Right common carotid artery plus branches (tissue), 1 donor: Measurements from ENCODE around the gene UBR7.

DNA sequence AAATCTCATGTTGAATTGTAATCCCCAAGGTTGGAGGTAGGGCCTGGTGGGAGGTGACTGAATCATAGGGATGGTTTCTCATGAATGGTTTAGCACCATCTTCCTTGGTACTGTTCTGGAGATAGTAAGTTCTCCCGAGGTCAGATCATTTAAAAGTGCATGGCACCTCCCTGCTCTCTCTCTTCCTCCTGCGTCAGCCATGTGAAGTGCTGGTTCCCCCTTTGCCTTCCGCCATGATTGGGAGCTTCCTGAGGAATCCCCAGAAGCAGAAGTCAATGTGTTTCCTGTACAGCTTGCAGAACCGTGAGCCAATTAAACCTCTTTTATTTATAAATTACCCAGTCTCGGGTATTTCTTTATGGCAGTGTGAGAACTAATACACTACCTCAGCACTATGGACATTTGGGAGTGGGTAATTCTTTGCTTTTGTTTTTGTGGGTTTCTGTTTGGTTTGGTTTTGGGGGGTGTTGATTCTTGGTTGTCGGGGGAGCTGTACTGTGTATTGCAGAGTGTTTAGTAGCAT is 4.9 kb upstream of the LGMN start:
- PRO-cap: no peak

GRCh38 chr14:92780299-92780913 is 13.7 kb upstream of the GOLGA5 start:
- PRO-cap: no peak

- PRO-cap: no peak
Observed at GRCh38 chr14:92964588-92965243, 41.8 kb downstream of the CHGA start.

DNA sequence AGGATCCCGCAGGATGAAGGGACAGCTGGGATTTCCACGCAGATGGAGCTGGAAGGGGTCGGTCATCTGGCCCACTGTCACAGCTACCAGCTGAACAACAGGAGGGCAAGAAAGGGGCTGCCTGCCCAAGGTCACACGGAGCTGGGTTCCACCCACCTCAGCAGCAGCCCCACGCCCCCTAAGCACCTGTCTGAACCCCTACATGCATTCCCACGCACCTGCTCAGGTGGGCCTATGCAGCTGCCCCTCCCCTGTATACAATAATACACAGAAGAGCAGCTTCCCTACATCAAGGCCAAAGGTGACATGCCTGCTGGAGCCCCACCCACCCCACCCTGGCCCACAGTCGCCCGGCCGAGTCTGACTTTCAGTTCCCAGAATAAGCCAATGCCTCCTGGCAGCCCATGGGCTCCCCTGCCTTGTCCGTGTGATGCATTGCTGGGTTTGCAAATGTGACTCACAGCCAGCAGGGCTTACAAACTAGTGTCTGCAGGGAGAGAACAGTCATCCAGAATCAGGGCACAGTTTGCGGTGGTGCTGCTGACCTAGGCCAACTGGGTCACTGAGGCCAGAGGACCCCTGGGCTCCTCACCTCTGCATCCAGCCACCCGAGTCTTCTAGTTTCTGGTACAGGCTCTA is 84.2 kb downstream of the CHGA start:
- PRO-cap: bidirectional peak, plus-strand start at position 478 of the sequence, minus-strand start at position 432 of the sequence

DNA sequence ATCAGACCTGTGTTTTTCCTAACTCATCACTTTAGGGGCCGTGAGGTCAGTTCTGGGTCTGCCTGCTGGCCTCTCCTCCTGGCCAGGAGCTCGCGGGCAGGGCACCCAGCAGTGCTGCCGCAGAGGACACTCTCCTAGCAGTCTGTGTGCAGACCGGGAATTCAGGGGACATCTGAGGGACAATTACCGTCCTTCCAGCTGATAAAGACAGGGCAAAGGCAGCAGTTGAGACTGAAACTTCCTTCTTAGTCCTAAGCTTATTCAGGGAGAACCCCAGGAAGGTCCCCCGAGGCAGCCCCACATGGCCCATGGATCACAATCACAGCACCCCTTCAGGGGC is 89.6 kb downstream of the CHGA start:
- PRO-cap: no peak

GRCh38 chr14:93049893-93050487 is 65.7 kb downstream of the ITPK1 start:
- PRO-cap: unidirectional peak, plus-strand start at chr14:93050194

GRCh38 chr14:93138300-93138607 is 22.5 kb upstream of the ITPK1 start:
- PRO-cap: no peak

DNA sequence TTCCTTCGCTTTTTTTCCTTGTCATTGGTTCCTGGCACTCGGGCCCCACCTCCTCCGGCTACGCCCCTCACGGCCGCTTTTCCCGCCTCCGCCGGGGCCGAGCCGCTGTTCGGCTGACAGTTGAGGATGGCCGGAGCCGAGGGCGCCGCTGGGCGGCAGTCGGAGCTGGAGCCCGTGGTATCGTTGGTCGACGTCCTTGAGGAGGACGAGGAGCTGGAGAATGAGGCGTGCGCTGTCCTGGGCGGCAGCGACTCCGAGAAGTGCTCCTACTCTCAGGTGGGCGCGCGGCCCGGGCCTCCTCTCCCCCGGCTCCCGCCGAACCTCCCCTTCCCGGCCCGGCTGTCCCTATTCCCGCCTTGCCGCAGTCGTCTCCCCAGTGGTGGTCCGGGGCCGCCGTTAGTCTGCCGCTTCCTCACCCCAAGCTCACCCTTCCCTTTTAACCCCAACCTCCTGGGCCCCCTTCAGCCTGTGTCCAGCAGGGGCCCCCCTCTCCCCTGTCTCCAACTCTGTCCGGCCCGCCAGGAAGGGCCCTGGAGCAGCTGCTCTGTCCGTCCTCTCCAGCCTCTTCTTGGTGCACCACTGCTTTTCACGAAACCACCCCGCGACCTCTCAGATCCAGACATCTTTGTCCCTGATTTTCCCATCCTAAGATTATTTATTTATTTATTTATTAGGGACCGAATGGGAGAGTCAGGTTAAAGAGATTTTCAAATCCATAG is at the start of gene UBR7:
Gene UBR7, plus strand, starts transcription at position 91 of the 719 bp plus-strand sequence.
- PRO-cap: bidirectional peak, plus-strand start at position 91 of the sequence, minus-strand start outside the sequence

GRCh38 chr14:93239862-93240419 is 32.9 kb downstream of the UBR7 start:
- PRO-cap: no peak

- PRO-cap: unidirectional peak, plus-strand start at chr14:93760247; unidirectional peak, plus-strand start at chr14:93760314
Observed at GRCh38 chr14:93759458-93760481, 28.5 kb downstream of the PRIMA1 start.

DNA sequence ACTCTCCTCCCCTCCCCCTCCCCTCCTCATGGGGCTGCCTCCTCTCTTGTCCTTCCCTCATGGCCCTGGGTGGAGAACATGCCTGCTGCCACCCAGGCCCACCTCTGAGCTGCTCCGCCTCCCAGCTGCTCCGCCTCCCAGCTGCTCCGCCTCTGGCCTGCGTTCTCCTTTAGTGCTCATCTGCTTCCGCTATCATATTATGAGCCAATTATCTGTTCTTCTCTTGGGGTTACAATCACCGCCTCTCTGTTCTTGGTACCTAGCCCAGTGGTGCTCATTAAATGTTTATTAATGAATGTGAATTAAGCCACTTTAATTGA is 32.1 kb upstream of the FAM181A start:
- PRO-cap: no peak

DNA sequence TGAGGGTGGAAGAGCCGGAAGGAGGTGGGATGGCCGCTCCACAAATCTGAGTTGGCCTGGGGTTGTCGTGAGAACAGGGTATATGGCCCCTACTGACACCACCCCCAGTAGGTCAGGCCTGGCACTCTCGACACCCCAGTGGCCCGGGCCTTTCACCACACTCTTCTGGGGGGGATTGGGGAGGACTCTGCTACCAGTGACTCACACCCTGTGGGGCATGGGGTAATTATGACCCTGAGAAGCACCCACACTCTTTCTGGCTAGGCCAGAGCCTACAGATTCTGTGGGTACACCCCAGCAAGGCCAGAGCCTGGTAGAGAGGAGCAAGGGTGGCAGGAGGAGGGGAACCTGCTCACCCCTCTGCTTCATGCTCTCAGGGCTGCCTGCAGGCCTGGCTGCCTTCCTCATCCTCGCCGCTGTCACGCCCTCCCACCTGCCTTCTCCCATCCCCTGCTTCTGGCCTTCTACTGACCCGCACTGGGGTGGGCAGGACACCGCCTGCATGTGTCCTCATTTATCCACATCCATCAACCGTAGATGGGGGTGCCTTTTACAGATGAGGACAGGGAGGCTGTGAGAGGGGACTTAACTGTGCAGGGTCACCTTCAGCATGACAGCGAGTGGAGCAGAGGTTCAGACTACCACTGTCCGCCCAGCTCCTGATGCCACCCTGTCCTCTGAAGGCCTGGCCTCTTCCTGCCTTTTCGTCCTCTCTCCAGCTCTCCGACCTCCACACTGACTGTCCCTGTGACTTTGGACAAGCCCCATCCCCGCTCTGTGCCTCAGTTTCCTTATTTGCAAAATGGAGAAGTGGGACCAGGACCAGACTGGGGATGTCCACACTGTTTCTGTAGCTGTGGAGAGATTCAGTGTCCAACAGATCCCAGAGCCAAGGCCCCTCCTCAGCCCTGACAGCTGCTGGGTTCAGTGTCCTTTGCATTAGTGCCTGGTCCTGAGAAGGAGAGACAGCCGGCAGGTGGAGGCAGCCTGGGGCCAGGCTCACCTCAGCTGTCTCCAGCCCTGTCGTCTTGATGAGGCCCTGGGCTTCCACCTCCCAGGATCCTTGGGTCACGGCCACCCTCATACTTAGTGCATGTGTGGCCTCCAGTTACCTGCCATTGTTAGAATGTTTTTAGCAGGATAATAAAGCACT is 18.2 kb downstream of the ASB2 start:
- PRO-cap: no peak

DNA sequence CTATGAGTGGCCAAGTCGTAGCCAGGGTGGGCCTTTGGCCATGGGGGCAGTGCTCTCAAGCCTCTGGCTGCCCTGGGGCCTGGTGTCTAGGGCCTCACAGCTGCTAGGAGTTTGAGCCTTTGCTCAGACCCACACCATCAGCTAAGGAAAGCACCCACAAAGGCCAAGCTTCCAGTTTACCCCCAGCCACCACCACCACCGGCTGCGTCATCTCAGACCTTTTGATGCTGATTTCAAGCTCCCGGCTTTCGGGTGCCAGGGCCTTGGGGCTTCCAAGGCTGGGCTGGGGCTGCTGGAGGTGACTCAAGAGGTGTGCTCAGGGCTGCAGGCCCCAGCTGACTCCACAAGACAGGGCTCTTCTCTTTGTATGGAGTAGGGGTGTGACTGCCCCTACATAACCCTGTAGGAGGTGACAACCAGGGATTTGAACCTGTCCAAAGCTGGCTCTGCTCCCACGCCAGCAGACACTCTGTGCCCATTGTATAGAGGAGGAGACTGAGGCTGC is 3.6 kb downstream of the ASB2 start:
- PRO-cap: bidirectional peak, plus-strand start at position 301 of the sequence, minus-strand start at position 226 of the sequence

GRCh38 chr14:94059838-94060551 is 21.0 kb downstream of the DDX24 start:
- PRO-cap: no peak

- PRO-cap: no peak
Observed at GRCh38 chr14:94078270-94078712, 2.7 kb downstream of the DDX24 start.

DNA sequence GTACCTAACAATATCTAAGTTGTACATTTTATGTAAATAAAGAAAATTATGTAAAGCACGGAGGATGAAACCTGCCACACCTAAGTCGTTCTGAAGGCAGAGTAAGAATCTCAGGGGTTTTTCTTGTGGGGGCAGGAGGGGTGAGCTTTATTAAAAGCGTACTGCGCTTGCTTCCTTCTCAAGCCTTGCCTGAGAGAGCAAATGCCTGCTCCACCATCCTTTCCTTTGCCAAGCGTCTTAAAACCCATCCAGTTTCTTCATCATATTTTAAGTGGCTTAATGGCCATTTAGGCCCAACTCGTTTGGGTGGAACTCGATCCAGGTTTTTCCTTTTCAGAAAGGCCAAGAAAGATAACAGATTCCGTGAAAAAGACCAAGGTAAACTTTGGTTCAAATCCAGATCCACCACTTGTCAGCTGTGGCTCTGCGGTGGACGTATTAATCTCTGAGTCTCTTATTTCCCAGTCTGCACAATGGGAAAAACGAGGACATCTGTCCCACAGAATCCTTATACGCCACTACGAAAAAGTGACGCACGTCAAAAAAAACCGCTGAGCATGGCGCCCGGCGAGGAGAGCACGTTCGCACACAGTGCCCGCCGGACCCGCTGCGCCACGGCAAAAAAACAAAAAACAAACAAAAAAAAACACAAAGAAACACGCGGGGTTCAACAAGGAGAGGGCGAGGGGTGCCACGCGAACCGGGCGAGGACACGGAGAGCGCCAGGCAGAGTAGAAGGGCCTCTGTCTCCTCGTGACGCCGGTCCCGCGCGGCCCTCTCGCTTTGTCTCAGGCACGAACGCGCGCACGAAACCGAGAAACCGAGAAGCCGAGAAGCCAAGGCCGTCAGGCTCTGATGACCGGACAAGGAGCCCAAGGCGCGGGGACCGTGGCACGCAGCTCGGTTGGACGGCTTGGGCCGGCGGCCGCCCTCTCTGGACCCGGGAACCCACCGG is 648 bp downstream of the DDX24 start:
- PRO-cap: bidirectional peak, plus-strand start at position 558 of the sequence, minus-strand start at position 447 of the sequence

DNA sequence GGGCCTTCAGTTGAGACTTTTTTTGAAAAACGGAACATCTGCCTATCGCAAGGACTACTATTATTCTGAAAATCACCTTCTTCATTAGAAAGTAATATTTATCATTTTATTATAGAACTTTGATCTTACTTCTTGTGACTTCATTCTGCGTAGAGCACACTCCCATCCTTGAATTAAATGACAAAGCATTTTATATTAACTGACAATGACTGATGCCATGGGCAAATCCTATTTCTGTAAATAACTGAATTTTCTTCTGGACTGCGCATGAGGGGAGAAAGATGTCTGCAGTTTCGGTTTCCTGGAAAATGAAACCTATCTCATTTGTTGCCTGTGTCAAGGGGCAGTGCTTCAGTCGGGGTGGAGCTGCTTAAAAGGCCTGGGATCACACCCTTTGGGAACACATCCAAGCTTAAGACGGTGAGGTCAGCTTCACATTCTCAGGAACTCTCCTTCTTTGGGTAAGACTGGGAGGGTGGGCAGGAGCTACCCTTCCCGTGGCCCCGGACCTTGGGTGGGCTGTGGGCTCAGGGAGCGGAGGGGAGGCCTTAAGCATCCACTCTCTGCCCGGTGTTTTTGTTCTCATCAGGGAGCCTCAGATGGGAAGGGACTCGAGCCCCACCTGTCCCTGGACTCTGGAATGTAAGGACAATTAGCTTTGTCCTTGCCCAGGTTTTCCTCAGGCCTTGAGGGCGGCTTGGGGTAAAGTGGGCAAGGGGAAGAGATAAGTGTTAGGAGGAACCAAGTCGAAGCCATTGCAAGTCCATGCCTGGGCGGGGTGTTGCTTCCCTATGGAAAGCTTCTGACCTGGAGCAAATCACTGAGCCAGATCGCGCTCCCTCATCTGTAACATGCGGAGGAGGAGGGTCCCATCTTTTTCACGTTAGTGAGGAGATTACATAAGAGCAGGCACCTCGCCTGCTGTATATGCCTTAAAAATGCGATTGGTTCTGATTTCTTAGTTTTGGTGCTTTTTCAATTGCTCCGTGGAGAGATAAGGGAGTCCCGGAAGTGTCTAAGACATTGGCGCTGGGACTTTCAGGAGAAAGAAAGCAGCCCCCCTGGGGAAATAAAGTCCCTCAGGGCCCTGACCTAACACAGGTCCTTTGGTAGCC is 18.7 kb downstream of the IFI27L2 start:
- PRO-cap: bidirectional peak, plus-strand start at position 400 of the sequence, minus-strand start at position 309 of the sequence

DNA sequence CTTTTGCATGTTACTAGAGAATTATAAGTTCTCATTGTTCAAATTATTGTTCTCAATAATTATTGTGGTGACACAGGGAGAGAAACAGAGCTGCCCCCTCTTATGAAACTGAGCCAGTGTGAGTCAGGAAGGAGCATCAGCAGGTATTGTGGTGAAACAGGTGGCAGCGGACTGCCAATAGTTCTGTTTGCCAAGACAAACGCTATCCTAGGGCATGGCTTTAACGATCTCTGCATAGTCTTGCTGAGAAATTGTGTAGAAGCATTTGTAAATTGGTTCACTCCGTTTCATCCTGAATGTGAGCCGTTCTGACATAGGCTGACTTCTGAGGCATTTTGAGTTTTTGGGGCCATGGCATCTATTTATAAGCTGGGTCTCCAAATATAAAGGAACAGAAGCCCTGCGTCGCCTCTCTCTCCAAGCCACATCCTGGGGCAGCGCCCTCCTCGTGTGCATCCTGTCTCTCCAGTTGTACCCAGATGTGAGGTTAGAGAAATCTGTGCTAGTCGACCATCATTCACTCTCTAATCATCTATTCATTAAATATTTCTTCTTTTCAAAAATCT is 15.8 kb upstream of the PPP4R4 start:
- PRO-cap: no peak

- PRO-cap: no peak
Observed at GRCh38 chr14:94165570-94165911, 8.6 kb upstream of the PPP4R4 start.

DNA sequence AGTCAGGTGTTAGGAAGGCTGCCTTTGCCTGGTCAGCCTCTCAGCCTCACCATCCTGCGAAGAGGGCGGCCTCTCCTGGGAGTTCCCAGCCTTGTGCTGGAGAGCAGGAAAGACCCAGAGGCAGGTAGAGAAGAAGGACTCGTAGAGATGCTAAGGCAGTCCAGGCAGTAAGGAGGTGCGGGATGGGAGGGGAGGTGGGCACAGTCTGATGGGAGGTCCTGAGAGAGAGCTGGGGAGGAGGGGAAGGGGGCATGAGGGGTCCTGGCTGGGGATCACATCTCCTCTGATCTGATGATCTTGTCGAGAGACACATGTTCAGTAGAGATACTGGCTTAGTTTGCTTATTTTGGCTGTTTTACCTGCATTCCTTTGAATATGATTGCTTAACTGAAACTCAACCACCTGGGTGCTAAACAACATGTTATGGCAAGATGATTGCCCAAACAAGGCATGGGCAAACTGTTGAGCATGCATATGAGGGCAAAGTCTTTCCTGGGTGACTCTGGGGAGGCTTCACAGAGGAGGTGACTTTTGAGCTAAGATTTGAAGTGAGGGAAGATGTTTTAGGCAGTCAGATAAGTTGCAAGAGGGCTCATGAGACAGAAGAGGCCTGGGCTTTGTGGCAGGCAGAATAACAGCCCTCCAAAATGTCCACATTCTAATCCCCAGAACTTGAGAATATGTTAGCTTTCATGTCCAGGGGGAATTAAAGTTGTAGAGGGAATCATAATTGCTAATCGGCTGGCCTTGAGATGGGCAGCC is 10.3 kb downstream of the SERPINA6 start:
- PRO-cap: no peak